SK-MEL-5 (cell line): ENCODE data around the genes TRMO and GABBR2.

DNA sequence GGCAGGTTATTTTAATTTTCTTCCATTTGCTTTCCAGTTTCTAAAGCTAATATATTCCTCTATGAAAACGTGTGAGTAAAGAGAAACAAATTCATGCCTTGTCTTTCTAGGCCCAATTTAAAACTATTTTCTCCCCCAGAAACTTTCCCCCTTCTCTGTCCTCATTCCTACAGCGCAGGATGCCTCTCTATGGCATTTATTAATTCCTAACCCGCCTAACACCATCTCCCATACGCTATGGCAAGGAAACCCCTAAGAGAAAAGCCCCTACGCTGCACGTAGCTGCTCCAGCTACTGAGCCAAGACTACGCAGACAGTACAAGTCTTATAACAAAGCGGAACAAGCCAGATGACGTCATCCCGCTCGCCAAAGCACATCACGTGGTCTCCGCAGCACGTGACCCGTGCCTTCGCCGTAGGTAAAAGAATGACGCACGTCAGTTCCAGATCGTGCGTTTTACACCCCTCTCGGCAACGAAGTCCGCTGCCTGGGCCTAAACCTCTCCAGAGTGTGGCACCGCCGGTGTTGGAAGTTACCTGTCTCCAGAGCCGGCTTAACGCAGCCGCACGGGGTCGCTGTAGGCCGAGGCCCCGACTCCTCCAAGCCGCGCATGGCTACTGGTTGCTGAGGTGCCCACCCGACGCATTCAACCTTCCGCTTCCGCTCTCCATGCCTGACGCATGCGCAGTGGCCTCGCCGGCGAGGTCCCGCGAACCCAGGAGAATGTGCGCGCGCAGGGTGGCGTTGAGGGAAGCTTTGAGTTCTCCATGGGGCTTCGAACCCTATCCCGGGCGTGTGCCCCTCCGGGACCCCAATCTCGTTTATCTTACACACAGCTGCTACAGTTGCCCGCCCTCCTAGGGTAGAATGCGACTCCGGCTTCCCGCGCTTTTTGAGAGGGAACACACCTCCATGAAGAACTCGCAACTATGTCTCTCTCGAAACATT, at the start of gene TRMO:
TRMO (minus strand) TSS at position 620 of the 949 bp plus-strand sequence.
RAMPAGE:
- cytosol, long total RNA = start-site peak on the minus strand centred at position 621 of the sequence, 58 bp wide, 256 and 113 reads in 2 replicates
- long total RNA = start-site peak on the minus strand centred at position 621 of the sequence, 58 bp wide, 80 and 363 reads in 2 replicates
- nucleus, long total RNA = start-site peak on the minus strand centred at position 595 of the sequence, 69 bp wide, 157 and 76 reads in 2 replicates

DNA sequence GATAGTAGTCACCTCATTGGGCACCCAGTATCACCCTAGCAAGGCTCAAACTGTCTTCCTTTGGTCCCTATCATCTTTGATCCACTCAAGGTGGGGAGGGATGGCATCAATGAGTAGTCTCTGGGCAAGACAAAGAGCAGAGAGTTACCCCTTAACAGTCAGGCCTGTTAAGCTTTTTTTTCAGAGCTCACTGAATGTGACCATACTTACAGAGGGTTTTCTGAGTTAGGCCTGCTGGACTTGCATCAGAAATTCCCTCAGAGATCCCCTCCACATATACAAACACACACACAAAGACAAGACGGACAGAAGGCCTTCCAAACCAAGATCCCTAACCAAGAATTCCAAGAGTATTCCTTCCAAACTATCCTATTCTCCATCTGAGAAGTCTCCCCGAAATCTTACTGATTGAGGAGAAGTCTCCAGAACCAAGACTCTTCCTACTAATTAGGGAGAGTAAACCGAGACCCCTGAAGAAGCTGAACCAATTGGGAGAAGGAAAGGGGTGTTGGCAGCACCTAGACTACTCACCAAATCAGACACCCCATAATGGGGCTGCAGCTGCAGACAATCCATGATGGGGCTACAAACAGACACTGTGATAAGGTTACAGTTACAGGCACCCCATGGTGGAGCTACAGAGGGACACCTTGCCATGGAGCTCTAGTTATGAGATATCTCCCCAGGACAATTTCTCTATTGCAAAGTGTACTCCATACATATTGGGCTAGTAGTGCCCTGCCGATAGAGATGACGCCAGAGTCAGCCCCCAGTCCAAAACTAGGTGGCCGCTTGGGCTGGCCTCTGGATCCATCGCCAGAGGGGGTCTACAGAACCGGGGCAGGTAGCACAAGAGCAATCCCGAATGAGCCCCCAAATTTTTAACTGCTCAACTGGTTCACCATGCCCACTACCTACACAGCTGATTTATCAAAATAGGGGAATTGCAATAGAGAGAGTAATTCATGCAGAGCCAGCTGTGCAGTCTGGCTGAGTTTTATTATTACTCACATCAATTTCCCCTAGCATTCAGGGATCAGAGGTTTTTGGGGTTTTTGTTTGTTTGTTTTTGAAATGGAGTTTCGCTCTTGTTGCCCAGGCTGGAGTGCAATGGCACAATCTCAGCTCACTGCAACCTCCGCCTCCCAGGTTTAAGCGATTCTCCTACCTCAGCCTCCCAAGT, 2.2 kb upstream of the NANS start:
RAMPAGE:
- cytosol, long total RNA = no peak
- long total RNA = no peak
- nucleus, long total RNA = no peak

GRCh38 chr9:98056815-98057443, 397 bp downstream of the NANS start:
RAMPAGE:
- cytosol, long total RNA = no peak
- long total RNA = no peak
- nucleus, long total RNA = no peak

DNA sequence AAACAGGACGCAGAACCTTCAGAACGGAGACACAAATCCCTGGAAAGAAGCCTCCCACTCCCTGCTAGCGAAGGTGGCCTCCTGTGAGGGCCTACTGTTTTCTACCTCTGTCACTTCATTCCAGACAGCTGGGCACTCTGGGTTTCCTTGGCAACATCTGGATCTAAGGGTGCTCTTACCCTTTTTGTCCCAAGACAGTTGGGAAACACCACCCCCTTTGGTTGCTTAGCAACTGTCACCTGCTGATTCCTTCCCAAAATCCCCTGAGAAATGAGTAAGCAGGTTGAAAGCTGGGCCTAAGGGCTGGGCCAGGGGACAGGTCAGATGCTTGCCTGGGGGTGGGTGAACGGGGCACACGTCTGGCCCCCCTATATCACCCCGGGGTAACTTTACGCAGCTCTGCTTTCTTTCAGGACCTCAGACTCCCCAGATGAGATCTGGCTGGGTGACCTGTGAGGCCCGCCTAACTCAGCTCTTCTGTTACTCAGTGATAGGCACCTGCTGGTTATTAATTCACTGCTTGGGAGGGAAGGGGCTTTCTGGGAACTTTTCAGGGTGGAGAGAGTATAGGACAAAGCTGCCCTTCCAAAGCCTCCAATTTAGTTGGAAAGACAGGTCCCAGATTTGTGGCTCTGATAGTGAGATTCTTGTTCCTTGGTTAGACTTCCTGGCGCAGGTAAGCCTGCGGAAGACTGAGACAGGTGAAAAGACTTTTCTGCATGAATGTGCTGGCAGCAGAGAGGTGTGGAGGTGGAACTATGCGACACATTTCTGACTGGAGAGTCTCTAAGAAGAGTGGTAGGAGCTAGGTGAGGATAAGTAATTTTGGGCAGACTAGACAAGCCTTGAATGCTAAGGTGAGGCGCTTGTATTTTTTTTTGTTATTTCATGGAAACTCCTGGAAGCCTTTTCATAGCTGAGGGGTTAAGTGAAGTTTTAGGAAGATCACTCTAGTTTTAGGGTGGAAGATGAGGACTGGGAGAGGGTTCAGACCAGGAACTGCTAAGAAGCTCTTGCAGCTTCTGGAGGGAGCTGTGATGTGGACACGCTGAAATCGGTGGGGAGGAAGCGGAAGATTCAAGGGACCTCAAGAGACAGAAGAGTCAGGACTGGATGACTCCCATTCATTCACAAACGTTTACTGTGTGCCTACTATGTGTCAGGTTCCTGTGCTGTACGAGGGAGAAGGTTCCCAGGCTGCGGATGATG, 29.8 kb downstream of the NANS start:
RAMPAGE:
- cytosol, long total RNA = no peak
- long total RNA = no peak
- nucleus, long total RNA = no peak

RAMPAGE:
- cytosol, long total RNA = no peak
- long total RNA = no peak
- nucleus, long total RNA = no peak
Measured at GRCh38 chr9:98108349-98109214, 10.4 kb downstream of the TRIM14 start.

GRCh38 chr9:98109897-98110435, 9.1 kb downstream of the TRIM14 start:
RAMPAGE:
- cytosol, long total RNA = no peak
- long total RNA = no peak
- nucleus, long total RNA = no peak

DNA sequence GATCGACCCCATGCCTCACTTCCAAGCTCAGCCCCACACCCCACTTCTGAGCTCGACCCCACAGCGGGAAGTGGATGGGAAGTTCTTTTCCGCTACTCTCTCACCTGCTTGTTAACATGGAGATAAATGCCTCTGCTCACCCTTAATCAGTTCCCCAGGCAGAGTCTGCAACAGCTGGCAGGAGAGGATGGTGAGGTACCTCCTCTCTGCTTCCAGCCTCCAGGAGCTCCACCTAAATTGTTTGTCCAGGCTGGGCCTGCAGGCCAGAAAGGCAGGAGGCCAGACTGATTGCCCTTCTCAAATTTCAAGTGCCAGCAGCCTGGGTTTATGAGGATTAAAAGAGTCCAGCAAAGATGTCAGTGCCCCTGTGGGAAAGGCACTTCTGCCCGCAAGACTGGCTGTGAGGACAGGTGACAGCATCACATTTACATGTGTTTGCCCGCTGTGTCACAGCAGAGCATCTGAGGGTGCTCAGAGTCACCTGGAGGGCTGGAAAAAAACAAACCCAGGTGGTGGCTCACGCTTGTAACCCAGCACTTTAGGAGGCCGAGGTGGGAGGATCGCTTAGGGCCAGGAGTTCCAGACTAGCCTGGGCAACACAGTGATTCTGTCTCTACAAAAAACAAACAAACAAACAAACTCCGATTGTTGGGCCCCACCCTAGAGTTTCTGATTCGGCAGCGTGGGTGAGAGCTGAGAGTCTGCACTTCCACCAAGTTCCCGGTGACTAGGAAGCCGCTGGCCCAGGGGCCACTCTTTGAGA, 19.7 kb downstream of the CORO2A start:
RAMPAGE:
- cytosol, long total RNA = no peak
- long total RNA = no peak
- nucleus, long total RNA = no peak

GRCh38 chr9:98214918-98215367, 22.5 kb upstream of the CORO2A start:
RAMPAGE:
- cytosol, long total RNA = no peak
- long total RNA = no peak
- nucleus, long total RNA = no peak

RAMPAGE:
- cytosol, long total RNA = no peak
- long total RNA = no peak
- nucleus, long total RNA = no peak
Measured at GRCh38 chr9:98375084-98375658, 119.7 kb upstream of the TBC1D2 start.

GRCh38 chr9:98508020-98508566, 200.6 kb downstream of the GABBR2 start:
RAMPAGE:
- cytosol, long total RNA = no peak
- long total RNA = no peak
- nucleus, long total RNA = no peak

GRCh38 chr9:98708614-98709639, at the start of gene GABBR2:
TSS of gene GABBR2 (minus strand) at chr9:98708935.
RAMPAGE:
- cytosol, long total RNA = no peak
- long total RNA = no peak
- nucleus, long total RNA = no peak

DNA sequence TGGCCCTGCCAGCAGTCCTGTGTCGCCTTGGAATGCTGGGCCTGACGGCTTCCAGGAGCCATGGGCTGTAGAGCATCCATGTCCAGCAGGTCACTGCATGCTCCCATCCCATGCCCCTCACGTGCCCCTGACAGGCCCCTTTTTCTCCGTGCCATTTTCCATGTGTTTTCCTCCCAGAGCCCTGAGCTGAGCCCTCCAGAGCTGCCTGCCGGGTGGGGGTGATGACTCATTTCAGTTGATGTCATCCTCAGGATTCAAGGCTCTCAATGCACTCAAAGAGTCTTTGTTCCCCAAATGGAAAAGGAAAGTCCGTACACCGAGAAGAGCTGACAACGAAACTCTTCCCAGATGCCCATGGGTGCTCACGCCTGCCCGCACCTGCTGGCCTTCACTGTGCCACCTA, 27.4 kb downstream of the COL15A1 start:
RAMPAGE:
- cytosol, long total RNA = no peak
- long total RNA = no peak
- nucleus, long total RNA = no peak

DNA sequence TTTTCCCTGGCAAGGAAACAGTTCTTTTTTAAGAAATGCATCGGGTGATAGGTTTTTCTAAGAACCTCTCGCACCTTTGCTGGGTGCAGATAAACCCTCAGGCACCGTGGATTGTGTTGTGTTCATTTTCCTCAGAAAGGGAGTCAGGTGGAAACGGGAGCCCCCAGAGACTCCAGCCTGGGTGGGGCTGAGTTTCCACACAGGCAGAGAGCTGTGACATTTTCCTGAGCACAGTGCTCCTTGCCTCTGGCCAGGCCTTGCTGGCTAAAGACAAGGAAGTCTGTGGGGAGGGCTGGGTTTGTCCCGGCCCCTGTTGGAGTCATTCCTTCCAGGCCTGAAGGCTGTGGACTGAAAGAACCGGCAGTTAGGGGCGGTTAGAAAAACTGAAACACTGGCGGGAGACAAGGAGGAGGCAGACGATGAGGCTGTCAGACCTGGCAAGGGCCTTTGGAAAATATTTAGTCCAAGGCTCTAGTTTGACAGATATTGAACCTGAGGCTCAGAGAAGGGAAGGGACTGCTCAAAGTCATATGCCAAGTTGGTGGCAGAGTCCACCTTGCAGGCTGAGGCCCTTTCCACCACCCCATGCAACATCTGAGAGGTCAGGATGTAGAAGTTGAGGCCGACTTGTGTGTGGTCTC, 29.9 kb downstream of the COL15A1 start:
RAMPAGE:
- cytosol, long total RNA = no peak
- long total RNA = no peak
- nucleus, long total RNA = no peak

RAMPAGE:
- cytosol, long total RNA = no peak
- long total RNA = no peak
- nucleus, long total RNA = no peak
Measured at GRCh38 chr9:99019704-99020268, 76.1 kb downstream of the COL15A1 start.

DNA sequence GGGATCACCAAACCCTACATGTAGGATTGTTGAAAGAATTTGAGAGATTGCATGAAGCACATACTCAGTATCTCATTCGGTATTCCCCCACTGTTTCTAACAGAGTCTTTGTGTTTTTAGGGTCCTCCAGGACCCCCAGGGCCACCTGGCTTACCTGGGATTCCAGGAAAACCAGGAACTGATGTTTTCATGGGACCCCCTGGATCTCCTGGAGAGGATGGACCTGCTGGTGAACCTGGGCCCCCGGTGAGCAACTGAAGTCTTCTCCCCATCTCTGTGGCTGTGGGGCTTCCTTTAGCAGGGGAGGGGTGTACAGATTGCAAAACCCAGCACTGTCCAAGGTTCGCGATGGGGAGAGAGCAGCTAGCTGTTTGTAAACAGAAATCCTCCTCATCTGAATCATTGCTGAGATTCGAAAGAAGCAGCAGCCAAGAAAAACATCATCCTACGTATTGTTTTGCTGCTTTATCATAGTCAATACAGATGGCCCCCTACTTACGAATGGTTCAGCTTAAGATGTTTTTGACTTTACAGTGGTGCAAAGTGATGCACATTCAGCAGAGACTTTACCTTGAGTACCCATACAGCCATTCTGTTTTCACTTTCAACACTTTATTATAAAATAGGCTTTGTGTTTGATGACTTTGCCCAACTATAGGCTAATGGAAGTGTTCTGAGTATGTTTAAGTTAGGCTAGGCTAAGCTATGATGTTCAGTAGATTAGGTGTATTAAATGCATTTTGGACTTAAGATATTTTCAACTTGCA, 80.0 kb upstream of the TGFBR1 start:
RAMPAGE:
- cytosol, long total RNA = no peak
- long total RNA = no peak
- nucleus, long total RNA = no peak

DNA sequence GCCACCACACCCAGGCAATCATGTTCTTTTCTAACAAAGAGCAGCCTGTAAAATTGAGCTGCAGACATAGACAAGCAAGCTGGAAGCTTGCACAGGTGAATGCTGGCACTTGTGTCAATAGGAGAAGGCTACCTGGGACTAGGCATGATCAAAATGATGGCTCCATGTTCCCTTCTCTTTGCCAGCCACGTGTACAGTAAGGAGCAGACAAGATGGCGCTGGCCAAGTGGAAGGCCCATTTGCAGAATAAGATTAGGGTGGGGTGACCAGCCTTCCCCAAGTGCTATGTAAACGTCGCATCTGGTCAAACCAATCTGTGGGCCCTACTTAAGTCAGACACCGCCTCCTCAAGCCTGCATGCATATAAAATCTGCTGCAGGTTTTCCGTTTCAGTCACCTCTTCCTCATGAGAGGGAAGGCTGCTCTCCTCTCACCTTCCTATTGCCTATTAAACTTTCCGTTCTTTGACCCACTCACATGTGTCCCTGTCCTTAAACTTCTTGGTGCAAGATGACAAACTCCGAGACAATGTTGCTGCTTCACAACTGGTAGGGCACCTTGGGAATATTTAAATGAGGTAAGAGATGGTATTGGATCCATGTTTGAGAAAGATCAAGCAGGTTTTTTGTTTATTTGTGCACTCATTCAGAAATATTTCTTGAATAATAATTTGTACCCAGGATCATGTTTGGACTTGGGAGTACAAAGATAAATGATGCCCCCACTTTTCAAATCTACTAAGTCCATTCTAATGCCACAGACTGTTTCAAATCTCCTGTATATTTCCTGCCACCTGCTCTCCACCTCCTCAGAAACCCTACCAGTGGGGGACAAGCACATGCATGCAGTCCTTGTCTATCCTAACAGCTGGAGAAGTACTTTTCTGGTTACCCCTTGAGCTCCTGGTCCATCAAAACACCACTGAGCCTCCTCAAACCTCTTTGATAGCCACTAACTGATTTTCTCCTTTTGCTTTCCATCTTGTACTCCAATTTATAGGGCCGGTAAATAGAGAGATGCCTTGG, 30.6 kb upstream of the TGFBR1 start:
RAMPAGE:
- cytosol, long total RNA = no peak
- long total RNA = no peak
- nucleus, long total RNA = no peak

DNA sequence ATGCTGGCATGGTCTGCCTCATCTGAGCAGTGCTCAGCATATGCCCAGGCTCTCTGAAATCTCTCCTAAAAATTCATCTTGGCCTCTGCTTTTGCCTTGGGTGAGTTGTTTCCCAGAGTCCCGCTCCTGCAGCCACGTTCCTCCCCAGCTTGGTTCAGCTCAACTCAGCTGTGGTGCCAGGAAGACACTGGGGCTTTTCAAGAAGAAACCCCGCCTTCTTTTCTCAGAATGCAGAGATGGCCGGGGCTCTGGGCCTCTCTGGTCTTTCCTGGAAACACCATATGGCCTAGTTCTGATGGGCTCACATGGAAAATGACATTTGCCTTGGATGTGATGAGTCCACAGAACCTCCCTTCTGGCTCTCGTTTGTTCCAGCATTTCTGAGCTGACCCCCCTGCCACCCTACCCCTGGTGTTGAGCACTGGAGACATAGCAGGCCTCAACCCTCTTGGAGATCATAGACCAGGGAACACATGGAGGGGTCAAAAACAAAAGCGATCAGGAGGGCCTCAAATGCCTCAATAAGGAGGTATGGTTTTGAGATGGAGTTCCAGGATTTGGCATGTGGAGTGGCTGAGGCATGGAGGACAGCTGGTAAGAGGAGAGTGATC, 12.0 kb upstream of the TGFBR1 start:
RAMPAGE:
- cytosol, long total RNA = no peak
- long total RNA = no peak
- nucleus, long total RNA = no peak

DNA sequence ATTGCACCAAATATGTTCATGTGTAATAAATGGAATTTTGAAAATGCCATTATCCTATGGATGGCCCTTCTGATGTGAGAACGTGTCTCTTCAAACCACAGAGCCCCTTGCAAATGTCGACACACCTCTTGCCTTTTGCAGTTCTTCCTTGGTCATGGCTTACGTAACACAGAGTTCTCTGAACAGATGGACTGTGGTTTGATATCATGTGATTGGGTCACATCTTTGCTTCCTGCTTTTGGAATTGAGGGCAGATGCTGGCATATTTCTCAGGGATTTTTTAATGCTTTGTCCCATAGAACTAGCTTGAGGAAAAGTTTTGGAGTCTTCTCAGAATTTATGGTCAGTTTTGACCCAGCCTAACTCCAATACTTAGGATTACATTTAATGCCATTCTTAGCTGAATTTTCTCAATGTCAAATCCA, 4.6 kb downstream of the TGFBR1 start:
RAMPAGE:
- cytosol, long total RNA = no peak
- long total RNA = no peak
- nucleus, long total RNA = no peak

DNA sequence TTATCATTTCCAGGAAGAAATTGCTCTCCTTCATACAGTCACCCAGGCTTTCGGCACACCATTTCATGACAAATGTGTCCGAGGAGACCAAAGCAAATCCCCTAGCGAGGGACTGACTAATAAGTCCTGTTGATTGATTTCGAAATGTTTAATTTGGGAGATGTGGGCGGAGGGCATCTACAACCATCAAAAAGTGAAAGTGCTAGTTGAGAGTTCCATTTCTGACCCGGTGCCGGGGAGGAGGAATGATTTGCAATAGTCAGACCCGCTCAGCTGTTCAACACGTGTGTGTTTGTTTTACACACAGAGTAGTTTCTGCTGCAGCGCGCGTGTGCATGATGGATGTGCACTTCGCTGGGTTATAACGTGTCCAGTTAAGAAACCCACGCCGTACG, 908 bp upstream of the NR4A3 start:
RAMPAGE:
- cytosol, long total RNA = no peak
- long total RNA = no peak
- nucleus, long total RNA = no peak

DNA sequence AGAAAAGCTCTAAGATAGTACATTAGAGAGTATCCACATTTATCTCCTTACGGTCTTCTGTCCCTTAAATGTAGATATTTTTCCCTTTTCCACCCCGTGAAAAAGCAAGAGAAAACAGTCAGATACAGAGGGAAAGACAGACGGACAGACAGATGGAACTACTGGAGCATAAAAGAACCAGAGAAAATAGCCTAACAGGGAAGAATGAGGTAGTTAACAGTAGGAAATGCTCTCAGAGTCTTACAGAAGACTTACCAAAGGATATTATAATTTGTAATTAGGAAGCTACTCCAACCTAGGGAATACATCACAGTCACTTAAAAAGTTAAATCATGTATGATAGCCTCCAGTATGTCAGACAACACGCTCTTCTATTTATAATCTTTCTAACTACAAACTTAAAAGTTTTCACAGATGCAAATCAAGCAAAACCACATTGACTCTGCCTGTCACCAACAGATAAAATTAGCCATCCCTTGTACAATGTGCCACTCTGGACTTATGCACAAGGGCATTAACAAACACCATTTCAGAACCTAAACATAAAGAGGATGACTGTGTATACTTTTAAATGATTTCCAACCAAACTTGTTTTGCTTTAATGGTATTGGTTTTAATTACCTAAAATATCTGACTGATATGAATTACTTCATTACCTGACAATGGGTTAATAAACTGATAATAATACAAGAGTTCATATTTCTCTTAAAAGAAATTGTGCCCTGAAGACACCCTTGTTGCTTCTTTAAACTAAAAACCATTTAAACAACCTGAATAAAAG, 14.8 kb downstream of the ERP44 start:
RAMPAGE:
- cytosol, long total RNA = no peak
- long total RNA = no peak
- nucleus, long total RNA = no peak